GM12892 (cell line): Measurements from ENCODE around the gene CCDC38.

GRCh38 chr12:94389206-94389715 is 70.4 kb downstream of the CEP83 start:
- RRBS = no CpG with 5 or more reads among the region's 6 CpGs

- RRBS = no CpG with 5 or more reads among the region's 5 CpGs
These were observed 23.3 kb upstream of the TMCC3 start for GRCh38 chr12:94673653-94674141.

DNA sequence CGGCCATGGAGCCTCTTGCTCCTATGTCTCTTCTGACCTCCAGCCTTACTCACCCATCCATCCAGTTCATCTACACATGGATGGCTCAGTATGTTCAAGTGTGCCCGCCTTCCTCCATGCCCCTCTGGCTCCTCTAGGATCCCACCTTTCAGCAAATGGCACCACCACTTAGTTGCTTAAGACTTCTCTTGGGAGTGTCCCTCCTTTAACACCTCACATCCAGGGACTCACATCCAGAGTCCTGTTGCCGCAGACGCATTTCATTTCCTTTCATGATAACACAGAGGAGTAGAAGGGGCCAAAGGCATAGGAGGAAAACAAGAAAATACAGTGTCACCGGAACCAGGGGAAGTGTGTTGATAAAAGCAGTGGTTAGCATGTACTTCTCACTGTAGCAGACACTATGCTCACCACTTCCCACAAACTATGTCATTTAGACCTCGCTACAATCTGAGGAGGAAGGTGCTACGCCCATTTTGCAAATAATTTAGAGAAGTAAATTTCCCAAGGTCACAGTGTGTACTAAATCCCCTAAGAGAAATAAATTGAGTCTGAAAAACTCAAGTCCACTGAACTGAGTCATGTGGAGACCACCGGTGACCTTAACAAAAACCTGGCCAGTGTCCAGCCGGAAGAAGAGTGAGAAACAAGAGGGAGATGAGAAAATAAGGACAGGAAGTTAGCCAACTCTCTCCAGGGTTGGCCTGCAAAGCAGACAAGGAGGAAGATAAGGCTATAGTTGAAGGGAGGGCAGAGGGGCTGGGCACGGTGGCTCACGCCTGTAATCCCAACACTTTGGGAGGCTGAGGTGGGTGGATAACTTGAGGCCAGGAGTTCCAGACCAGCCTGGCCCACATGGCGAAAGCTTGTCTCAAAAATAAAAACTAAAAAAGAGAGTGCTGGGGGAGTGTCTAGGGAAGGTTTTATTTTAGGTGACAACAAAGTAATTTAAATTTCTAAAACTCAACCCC is 25.7 kb upstream of the TMCC3 start:
- RRBS = no CpG with 5 or more reads among the region's 12 CpGs

DNA sequence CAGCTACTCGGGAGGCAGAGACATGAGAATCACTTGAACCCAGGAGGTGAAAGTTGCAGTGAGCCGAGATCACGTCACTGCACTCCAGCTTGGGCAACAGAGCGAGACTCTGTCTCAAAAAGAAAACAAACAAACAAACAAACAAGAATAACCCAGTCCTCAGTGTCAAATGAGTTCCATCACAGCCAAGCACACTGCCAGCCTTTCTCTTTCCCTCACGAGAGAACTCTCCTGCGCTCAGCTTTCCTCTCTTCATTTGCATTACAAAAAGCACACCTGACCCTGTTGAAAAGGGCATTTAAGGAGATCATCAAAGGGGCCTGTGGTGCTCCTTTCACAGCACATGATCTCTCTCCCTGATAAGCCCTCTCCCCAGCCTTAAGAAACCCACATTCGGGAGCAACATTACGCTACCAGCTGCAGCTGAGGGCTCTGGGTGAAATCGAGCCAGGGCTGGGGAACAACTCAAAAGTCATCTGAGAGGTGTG is 165.5 kb upstream of the TMCC3 start:
- RRBS = no CpG with 5 or more reads among the region's 9 CpGs

GRCh38 chr12:94832694-94833689 is 170.5 kb downstream of the NDUFA12 start:
- RRBS = no CpG with 5 or more reads among the region's 16 CpGs

DNA sequence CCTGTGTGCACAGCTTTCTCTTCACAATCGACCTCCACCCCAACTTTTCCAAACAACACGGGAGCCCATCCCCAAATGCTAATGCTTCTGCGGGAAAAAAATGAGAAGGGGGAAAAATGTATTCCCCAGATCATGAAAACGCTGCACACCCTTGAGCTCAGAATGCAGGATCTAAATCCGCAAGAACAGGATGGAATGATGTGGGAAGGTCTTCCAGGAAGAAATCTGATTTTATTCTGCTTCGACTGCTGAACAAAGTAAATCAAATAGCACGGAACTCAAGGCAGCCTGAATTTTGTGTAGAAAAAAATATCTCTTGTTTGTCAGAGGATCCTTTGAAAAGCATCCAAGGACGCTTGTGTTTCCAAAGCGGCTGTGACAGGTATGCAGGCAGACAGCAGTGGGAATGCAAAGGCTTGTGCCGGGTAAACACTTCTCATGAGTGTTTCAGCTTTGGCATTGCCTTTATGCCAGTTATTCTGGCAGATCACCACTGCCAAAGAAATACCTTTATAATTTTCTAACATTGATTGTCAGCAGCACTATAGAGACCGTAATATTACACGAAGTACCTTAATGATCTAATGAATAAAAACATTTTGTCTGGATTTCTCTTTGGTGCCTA is 128.6 kb downstream of the NDUFA12 start:
- RRBS = no CpG with 5 or more reads among the region's 12 CpGs

DNA sequence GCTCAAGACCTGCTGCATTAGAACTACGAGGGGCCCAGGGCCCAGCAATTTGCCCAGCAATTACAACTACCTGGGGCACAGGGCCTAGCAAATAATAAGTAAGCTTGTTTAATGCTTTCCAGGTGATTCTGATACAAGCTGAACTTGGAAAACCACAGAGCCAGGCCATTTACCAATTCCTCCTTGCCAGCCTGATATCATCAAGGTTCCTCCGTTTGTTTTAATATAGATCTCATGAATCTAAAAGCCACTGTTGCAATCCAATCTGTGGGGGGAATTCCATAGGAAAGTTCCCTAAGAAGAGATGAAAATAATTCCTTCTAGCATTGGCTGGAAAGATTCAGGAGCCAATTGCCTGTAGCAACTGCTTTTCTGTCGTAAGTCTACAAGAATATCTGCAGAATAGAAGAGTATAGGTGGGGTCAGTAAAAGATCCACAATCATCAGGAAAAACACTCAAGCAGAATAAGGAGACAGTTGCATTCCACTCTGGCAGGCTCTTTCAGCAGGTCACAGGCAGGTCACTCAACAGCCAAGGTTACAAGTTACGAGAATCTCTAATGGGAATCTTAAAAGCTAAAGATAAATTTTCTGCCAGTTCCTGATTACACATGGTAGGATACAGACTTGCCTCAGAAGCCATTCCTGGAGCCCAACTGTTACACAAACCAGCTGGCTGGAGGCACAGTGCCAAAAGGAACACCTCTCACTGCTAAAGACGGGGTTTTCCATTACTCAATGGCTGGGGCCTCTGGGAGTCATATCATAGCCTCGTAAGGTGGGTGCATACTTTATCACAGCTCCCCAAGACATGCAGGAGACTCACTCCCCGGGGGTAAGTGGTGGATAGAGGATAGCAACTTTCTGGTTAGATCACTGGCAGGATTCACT is 43.7 kb downstream of the FGD6 start:
- RRBS = no CpG with 5 or more reads among the region's 7 CpGs

DNA sequence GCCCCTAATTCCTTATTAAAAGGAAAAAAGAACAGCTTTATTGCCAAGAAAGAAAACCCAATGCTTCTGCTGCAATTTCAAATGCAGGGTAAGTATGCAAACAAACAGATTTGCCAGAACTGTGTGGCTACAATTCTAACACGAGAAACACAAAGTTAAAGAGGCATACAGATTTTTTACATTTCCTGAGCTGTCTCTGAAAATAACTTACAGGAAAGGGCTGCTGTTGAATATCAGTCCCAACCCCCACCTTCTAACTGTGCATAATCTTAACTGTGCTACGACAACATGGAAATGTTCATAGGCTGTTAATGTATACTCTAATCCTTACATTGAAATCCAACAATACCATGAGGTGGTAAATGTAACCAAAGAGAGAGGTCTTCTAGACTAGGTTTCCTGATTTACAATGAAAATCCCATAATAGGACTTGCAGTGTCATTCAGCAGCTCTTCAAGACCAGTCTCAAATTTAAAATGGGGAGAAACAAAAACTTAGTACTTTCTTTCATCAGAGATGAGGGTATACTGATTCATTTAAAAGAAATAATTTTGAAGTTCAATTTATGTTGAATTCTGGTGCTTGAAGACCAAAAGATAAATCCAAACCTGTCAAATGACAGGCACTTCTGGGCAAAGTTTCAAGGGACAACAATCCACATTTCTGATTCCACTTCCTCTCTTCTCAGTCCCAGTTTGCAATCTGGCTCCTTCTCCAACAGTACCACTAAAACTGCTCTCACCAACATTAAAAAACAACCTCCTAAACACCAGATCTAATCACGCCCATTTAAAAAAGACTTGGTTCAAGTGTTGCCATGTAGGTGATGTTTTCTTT is 14.4 kb downstream of the FGD6 start:
- RRBS = no CpG with 5 or more reads among the region's 3 CpGs

- RRBS = no CpG with 5 or more reads among the region's 3 CpGs
These were observed 1.4 kb downstream of the FGD6 start for GRCh38 chr12:95215759-95216280.

DNA sequence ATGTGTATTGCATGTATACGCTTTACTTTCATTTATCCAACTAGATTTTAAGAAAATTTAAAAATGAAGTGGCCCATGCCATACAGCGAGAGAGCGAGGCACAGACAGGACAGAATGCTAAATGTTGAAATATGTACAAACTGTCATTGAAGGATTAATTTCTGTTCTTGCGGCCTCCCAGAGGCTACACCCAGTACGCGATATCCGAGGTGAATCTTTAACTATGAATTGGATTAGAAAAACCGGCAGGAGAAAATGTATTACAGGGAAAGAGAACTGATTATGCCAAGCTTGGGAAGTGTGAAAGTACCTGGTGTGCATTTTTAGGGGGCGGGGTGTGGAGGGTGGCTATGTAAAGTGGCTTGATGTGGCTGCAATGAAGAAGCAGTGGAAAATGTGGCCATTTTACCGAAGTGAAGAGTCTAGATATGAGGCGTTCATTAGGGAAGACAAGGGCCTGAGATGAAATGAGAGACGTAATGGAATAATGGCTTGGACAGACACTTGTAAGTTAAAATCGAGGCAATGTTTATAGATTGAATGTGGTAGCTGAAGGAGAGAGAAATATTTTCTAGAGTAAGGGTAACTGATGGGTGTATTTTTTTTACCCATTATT is 1.1 kb downstream of the VEZT start:
- RRBS = no CpG with 5 or more reads among the region's 13 CpGs

DNA sequence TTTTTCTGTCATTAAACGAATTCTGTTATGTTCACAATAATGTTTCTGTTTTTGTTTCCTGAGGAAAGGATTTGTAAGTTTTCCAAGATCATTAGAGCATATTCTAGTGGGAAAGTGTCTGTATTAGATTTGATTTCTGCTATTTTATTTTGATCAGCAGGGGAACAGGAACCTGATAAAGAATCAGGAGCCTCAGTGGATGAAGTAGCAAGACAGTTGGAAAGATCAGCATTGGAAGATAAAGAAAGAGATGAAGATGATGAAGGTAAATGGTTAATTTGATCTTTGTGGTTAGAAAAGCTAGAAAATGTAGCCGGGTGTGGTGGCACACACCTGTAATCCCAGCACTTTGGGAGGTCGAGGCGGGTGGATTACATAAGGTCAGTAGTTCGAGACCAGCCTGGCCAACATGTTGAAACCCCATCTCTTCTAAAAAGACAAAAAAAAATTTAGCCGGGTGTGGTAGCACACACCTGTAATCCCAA is 2.0 kb downstream of the METAP2 start:
- RRBS = no CpG with 5 or more reads among the region's 6 CpGs

DNA sequence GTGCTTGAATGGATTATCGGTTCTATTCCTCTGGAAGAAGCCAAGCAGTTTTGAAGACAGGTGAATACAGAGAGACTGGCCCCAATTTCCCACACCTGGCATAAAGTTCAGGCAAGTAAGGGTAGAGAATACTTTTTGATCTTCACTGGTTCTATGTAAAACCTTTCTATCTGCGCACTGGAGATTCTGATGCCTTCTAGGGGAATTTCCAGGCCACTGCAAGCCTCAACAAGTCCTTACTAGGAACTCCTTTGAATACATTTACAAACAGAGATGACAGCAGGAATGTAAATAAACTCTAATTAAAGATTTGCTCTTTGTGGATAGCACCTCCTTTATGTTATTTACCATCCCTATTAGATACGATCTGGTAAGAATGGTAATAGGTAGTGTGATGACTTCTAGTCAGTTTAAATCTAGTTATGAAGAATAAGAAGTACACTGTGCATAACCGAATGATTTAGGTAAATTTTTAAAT is 69.2 kb downstream of the NTN4 start:
- RRBS = no CpG with 5 or more reads among the region's 4 CpGs

DNA sequence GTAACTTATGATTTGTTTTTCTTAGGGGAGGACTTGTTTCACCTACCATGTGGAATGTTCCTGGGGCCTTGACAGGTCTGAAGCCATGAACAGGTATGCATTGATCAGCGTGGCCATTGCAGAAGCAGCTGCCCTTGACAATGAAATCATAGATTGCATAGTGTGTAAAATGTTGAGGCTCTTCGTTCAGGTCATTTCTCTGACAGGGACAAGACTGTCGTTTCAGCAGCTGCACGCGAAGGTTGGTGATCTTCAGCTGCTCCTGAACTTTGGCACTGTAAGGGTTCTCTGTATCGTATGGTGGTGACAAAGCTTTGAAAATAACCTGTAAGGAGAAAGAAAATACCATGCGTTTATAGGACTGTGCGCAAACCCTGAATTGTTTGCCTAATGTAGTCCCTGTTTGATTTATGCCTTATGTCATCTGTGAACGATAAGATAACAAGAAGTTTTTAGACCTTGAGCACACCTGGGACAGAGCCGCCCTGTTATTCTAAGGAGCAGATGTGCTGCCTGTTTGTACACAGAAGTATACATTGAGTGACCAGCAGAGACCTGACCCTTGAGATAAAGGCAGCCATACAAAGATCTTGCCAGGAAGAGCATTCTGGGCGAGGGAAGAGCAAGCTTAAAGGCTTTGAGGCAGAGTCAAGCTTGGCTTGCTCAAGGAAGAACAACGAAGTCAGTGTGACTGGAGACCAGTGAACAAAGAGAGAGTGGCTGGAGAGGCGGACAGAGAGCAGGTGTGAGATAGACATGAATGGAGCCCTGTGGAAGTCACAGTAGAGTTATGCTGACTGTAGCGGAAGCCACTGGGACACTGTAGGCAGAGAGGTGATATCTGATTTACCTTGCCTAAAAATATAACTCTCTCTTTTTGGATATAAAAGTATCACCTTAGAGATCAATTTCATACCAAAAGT is 52.5 kb downstream of the NTN4 start:
- RRBS = no CpG with 5 or more reads among the region's 14 CpGs

GRCh38 chr12:95755271-95755879 is 35.2 kb downstream of the NTN4 start:
- RRBS = no CpG with 5 or more reads among the region's 6 CpGs

GRCh38 chr12:95772032-95772573 is 18.5 kb downstream of the NTN4 start:
- RRBS = no CpG with 5 or more reads among the region's 4 CpGs

DNA sequence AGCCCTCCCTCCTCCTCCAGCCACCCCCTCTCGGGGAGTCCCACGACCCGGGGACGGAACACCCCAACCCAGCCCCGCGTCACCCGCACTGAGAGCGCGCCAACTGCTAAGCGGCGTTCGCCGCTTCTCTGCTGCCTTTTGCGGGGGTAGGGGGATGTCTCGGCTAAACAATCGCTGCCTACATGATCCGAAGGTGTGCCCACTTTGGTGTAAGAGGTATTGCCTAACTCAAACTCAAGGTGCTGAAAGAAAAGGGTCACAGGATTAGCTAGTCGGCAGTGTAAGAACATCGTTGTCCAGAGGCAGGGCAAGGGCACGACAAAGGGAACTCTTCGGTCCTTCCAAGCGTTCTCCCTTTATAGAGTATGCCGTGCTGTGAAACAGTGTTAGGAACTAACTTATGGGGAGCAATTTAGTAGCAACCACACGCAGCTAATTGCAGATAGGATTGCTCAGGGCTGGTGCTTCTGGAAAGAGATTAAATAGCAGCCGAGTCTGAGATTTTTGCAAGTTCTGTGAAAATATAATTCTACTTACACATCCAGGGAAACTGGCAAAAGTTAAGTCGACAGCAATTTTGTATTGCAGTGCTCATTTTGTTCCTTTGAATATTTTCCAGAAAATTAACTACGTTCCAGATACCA is 790 bp upstream of the NTN4 start:
- RRBS = no CpG with 5 or more reads among the region's 27 CpGs

DNA sequence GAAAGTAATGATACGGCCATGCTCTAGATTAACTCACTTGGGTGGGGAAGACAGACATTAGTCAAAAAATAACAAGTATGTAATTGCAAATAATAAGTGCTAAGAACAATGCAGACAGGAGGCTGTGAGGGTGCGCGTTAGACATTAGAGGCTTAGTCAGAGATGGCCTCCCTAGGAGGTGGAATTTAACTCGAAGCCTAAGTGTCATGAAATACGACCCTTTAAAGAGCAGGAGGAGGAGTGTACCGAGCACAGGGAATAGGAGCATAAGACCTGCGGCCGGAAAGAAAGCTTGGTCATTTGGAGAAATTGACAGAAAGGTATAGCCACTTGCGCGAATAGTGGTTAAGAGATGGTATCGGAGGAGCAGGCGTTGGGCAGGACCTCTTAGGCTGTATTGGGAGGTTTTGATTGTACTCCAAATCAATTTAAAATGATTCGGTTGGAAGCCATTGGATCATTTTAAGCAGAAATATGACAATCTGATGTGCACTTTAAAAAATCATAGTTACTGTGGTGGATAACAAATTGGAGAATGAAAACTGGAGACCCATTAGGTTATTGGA is 737 bp downstream of the SNRPF start:
- RRBS = no CpG with 5 or more reads among the region's 13 CpGs

DNA sequence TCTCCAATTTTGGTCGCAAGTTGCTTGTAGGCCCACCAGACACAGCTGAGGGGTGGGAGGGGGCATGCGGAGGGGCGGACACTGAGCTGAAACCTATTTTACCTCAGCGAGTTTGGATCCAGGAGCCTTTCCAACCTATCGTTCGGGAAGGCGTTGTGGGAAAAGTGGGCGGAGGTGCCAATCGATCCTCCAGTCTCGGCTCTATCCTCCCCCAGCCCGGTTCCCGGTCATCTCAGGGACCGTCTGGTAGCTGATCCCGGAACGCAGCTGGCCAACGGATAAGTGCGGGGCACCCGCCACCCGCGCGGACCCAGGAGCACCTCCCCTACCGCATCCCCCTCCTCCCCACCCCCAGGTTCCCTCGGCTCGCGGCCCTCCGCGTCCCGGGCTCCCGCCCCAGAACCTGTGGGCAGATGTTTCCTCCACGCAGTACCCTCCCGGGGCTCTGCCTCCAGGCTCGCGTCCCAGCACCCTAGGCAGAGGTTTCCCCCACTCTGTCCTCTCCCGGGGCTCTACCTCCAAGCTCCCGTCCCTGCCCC is at the start of gene CCDC38:
CCDC38 (minus strand) TSS at position 286 of the 539 bp plus-strand sequence.
- RRBS = 2% methylated on average over 7 of the region's 35 CpGs

GRCh38 chr12:95960284-95960773 is 17.2 kb downstream of the AMDHD1 start:
- RRBS = no CpG with 5 or more reads among the region's 6 CpGs

- RRBS = 1% methylated on average over 14 of the region's 35 CpGs
These were observed 529 bp downstream of the ELK3 start for GRCh38 chr12:96194804-96195003.